SJSA1 (cell line): ENCODE results near the genes SH3RF1 and GALNT7.

DNA sequence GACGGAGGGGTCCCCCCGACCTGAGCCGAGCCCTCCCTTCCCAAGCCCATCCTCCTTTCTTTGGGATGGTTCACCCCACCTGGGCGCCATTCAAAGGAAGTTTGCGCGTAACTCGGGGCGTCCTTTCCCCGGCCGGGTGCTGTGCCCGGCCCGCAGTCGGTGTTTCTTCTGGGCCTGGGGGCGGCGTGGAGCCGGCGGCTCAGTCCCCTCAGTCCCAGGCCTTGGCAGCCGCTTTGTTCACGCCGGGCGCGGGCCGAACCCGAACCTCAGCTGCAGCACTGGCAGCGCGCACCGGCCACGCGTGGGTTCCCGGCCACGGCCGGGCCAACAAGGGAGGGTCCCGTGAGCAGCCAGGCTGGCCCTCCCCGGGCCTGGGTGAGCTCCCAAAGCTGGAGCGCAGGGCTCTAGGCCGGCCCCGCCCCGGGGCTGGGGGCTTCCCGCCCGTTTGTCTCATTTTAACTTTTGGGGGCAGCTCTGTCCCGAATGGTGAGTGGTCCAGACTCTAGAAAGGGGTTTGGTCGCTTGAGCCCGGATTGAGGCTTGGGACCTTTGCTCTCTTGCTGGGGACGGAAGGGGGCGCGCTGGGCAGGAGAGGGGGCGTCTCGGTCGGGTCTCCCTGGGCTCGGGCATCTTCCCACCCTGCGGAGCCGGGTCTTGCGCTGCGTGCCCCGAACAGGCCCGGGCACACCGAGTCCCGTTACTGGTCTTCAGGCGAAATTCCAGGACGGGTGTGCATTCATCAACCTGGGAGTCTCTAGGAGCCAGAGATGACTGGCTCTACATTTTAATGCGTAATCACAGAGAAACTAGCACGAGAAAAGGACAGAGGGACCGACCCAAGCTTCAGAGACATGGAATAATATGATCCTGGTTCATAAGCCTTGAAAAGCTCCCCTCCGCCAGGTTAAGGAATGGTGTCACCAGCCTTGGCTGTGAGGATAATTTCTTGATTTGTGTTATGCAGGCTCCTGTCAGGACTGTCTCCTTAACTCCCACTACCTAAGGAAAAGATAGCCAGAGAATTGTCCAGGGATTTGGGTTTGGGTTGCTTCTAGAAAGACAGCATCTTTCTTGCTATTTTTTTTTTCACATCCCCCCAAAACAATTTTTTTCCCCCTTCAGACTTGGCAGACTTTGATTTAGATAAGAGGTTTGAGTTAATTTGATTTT lies 177.0 kb downstream of the CBR4 start:
- RAMPAGE, long total RNA = no peak

DNA sequence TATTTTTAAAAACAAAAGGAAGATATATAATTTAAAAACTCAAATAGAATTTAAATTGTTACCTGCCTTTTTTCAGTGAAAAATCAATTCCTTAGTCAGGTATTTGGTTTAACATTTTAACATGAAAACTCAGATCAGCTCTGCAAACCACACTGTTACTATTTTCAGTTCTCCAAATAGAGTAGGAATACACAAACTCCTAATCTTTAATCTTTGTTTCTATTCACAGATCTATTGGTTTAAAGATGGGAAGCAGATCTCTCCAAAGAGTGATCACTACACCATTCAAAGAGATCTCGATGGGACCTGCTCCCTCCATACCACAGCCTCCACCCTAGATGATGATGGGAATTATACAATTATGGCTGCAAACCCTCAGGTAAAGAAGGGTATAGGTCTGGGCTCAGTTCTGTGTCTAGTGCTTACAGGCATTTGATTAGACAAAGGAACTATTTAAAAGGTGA lies 106.5 kb downstream of the CBR4 start:
- RAMPAGE, long total RNA = no peak

GRCh38 chr4:168925993-168926690 lies 83.9 kb downstream of the CBR4 start:
- RAMPAGE, long total RNA = no peak

DNA sequence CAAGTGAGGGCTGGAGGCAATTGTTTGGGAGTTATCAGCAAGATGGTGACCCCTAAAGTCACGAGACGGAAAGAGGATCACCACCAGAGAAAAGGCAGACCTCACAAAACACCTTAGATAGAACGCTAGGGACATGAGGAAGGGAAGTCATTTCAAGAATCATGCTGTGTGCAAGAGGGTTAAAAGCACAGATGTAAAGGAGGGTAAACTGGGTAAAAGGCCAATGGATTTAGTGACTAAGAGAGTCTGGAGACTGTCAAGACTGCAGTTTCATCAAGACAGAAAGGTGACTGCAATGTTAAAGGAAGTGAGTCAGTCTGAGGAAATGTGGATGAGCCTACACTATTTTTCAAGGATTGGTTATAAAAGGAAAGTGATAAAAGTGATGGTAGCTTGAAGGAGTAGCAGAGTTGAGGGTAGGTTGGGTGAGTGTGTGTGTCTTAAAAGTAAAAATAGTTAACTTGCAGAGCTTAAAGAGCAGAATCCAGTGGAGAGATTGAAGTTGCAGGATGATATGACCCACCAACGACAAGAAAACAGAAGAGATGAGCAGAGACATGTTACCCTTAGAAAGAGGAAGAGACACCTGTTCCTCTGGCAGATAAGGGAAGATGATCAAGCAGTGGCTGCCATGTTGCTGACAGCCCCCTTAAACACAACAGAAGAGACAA lies 45.3 kb downstream of the SH3RF1 start:
- RAMPAGE, long total RNA = no peak

- RAMPAGE, long total RNA = no peak
These were observed at the start of gene SH3RF1 for GRCh38 chr4:169270725-169271459. Gene SH3RF1, minus strand, starts transcription at chr4:169270956.

DNA sequence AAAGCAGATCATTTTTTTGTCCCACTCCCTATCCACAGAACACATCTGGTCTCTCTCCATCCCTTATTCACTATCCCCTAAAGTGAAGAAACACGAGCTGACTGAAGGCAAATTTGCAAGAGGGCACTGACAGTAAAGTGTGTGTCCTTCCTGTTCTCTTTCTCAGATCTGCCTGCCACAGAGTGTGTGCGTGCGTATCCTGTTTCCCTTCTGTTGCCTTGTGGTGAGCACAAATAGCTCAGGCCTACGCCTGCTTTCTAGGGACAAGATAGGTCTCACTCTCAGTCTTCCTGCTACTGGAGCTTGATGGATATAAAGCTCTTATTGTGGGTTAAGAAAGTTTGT lies 140.0 kb upstream of the SH3RF1 start:
- RAMPAGE, long total RNA = no peak

- RAMPAGE, long total RNA = no peak
These were observed 113.0 kb downstream of the NEK1 start for GRCh38 chr4:169499178-169499918.

GRCh38 chr4:169508004-169508438 lies 104.4 kb downstream of the NEK1 start:
- RAMPAGE, long total RNA = no peak

DNA sequence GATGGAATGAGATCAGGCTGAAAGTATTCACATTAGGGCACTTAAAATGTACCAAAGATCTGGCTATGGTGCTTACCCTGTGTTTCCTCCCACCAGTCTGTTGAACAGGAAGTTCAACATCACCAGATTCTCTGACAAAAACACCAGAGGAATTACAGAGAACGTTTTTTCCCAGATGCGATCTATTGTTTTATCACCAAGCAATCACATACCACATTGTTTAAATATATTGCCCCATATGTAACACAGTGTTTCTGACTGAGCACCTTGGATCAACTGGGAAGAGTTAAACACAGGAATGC lies 2.0 kb upstream of the CLCN3 start:
- RAMPAGE, long total RNA = no peak

DNA sequence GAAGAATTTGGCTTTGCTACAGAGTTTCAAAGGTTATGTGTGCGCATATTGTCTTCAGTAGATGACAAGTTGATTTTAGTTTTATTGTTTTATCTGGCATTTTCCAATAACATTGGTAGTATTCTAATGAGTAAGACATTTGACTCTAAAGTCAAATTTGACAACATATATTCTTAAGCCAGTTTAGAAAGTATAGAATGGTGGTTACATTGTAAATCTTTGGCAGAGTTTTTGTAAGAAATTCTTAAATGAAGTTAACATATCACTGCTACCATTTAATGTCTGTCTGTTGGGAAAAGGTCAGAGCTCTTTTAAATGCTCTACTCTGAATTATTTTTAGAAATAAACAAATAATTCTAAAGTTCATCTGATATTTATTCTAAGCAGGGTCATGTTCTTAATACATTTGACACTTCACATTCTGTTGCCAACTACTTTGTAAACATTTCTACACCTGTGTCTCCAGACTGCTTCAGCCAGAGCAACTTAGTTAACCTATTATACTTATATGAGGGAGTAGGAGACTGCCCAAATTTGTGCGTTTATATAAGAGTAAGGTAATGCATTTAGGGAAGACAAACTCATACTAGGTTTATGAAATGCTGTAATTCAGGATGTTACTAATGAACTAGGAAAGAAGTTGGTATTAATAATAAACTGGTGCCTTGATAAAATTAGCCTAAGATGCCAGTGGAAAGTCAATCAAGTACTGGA lies 30.1 kb downstream of the CLCN3 start:
- RAMPAGE, long total RNA = no peak

DNA sequence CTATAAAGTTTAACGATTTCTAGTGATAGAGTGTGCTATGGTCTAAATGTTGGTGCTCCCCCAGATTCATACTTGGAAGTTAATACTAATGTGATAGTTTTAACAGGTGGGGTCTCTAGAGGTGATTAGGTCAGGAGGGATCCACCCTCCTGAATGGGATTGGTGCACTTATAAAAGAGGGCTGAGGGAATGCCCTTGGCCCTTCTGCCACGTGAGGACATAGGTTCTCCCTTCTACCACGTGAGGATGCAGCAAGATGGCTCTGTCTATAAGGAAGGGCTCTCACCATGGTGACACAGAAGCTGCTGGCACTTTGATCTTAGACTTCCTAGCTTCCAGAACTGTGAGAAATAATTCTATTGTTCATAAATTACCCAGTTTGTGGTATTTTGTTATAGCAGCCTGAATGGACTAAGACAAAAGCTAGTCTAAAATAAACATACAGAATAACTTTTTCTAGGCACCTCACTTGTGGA lies 1.1 kb downstream of the AADAT start:
- RAMPAGE, long total RNA = no peak

DNA sequence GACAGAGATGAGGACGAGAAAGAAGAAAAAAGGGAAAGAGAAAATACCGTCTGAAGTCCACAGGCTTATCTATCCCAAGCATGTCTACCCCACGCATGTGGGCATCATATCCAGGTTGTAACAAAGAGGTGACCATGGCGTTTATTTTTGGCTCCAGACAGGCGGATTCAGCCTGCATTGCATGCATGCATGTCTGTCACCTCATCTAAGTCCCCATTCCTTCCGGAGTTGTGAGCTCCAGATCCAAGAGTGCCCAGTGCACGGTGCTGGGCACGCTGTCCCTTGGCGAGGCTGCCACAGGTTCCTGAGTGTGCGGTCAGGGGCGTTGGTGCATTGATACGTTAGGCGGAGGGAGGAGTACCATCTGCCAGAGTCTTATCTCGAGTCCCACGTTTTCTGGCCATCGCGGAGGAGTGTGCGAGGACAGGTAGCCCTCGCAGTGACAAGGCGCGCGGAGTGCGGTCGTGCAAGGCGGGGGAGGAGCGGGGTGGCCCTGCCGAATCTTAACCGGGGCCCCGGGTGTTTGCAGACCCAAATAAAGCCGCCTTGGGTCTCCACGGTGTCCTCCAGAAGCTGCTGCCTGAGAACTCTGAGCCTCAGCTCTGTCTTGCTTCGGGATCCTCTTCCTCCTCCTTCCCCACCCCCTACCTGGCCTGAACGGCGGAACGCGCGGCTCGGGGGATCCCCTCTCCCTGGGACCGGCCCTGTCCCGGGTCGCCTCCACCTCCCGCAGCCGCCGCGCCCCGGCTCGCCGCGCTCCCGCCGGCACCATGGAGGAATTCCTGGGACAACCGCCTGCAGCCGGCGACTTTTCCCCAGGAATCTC lies 668 bp upstream of the GALNTL6 start:
- RAMPAGE, long total RNA = no peak

GRCh38 chr4:172963613-172964006 lies 205.0 kb upstream of the GALNT7 start:
- RAMPAGE, long total RNA = no peak

DNA sequence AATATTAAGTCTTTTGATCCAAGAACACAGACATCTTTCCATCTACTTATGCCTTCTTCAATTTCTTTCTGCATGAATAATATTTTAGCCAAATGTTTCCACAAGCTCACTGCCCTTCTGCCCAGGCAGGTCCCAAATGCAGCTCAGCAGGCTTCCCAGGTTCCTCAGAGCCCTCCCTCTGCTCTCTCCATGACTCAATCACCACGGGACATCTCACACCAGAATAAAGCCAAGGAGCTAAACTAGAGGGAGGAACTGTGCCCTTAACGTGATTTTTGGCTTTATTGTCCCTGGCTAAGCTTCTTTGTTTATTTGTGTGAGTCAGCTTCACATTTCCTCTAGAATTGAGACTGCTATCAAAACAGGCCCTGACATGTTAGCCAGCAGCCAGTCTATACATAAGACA lies 186.5 kb upstream of the GALNT7 start:
- RAMPAGE, long total RNA = no peak

DNA sequence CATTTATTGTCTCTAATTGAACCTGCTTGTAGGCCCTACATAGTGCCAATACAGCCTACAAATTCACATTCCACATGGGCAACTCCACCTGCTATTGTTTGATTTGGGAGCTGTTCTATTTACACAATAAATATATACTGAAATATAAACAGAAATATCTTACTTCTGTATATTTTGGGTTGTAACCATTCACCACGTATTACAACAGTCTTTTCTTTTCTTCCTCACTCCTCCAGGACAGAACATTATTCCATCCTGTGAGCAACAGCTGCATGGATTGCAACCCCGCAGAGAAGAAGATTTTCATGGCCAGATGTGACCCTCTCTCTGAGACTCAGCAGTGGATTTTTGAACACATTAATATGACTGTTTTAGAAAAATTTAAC lies 128.9 kb upstream of the GALNT7 start:
- RAMPAGE, long total RNA = no peak

DNA sequence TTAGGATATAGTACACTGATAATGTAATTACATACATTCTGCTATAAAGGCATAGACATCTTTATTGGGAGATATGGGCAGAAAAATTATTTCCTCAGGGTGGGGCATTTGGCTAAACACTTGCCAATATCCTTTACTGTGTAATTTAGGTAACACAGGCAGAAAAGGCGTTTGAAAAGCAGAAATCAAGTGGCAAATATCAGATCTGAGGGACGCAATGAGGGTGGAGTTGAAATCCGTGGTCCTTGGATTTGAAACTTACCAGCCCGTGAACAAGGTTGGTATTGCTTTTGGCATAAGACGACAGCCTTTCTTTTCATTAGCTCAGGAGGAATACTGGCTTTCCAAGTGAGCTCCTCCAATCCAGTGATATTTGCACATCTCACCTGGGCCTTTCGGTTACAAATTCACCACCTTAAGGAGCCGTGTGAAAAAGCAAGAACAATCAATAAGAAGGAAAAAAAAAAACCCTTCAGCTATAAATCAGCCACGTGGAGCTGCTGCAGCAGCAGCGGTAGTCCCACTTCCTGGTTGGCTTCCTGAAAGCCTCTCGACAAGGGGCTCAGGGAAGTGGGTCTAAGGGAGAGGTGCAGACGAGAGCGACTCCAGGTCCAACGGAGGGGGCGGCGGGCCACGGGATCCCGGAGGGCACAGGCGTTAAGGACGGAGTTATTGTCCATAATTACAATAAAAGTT lies 763 bp upstream of the GALNT7 start:
- RAMPAGE, long total RNA = no peak

- RAMPAGE, long total RNA = no peak
These were observed at the start of gene GALNT7 for GRCh38 chr4:173168396-173169341. Gene GALNT7, plus strand, starts transcription at chr4:173168811.

DNA sequence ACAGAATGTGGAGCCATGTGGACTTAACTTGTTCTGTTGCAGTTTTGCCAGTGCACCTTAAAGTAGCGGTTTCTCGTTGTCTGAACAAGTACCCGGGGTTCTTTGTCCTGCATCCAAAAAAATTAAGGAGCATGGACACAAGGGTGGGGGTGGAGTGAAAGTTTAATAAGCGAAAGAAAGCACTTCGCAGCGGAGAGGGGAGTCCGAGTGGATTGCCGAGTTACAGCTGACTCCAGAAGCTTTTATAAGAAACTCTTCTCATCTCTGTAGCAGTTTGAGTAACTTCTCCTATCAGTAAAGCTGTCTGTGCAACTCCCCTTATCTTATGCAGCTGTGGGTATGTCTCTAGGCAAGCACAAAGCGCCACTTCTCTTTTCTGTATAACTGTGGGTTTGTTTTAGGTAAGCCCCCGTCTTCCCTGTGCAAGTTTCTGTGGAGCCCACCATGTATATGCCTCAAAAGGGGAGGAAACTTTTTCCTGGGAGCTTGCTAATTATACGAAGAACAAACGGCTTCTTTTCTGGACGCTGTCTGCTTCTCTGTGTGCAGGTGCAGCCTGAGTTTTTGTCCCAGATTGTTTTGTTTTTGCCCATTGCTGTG lies 52.2 kb downstream of the HMGB2 start:
- RAMPAGE, long total RNA = no peak

DNA sequence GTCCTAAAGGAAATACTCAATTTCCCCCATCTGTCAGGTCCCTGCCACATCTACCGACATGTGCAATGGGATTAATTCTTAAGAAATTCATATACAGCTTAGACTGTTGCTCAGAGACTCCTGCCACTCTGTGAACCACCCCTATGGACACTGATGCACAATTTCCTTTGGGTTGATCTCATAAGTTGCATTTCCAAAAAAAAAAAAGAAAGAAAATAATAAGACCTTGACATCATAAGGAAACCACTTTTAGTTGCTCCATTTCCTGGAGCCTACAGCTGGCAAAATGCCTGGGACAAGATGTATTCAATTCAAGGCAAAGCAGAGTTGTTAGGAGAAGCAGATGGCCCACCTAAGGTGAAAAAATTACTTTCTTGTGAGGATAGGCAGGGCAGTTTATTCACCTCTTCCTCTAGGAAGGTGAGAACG lies 14.0 kb upstream of the SCRG1 start:
- RAMPAGE, long total RNA = no peak

GRCh38 chr4:173525746-173526510 lies 4.1 kb downstream of the HAND2 start:
- RAMPAGE, long total RNA = no peak